Subcutaneous preadipocyte (primary cell): ENCODE results near the gene FAM9A.

- CAGE, long polyA plus RNA: no peak
These were observed 107.4 kb downstream of the NLGN4X start for GRCh38 chrX:6121256-6121708.

DNA sequence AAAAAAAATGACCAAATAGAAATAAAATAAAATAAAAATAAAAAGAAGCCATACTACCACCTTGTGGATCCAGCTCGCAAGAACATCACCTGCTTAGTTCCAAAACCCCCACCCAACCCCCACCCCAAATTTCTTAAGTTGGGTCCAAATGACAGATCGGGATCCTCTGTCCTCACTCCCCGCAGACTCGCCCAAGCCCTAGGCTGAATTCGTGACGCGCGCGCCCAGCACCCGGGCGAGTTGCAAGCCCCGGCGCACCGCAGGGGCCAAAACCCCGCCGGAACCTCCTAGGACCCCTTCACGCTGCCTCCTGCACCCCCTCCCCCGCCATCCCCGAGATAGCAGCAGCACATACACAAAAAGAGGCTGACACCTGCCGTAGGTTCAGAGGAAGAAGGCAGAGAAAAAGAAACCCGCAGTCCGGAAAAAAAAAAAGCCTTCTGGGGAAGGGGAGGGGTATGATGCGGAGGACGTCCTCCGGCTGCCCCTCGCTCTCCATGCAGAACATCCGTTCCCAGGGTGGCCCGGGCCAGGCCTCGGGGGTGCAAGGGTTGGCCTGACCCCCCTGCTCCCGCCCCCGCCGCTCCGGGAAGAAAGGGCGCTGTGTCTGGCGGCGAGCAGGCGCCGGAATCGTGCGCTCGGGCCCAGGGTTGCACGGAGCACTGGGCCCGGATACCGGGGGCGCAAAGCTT lies 2.6 kb downstream of the NLGN4X start:
- CAGE, long polyA plus RNA: no peak

- CAGE, long polyA plus RNA: no peak
These were observed 843 bp downstream of the NLGN4X start for GRCh38 chrX:6227948-6228099.

- CAGE, long polyA plus RNA: no peak
These were observed 154.9 kb upstream of the VCX3A start for GRCh38 chrX:6689771-6690264.

- CAGE, long polyA plus RNA: no peak
These were observed 29.9 kb upstream of the STS start for GRCh38 chrX:7117580-7117995.

- CAGE, long polyA plus RNA: no peak
These were observed 16.8 kb downstream of the FAM9A start for GRCh38 chrX:8784329-8784782.

DNA sequence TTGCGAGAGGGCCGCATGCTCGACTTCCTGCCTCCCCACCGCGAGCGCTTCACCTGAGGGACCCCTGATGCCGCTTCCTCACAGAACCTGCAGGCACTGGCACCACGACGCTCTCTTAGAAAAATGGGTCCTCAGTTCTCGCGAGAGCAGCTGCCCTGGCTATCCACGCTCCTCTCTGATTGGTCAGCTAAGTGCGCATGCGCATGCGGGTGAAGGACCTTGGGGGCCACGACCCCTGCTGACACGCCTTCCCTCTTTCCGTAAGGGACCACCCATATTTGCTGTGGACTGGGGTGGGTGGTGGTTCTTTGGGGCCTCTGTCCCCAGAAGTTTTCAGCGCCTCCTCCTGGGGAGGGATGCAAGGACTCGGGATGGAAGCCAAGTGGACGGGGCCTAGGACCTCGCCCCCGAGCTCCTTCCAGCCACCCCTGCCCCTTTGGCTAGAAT lies at the start of gene FAM9A:
Gene FAM9A, minus strand, starts transcription at position 126 of the 447 bp plus-strand sequence.
- CAGE, long polyA plus RNA: no peak

- CAGE, long polyA plus RNA: no peak
These were observed 132.6 kb upstream of the FAM9B start for GRCh38 chrX:9166543-9166936.

DNA sequence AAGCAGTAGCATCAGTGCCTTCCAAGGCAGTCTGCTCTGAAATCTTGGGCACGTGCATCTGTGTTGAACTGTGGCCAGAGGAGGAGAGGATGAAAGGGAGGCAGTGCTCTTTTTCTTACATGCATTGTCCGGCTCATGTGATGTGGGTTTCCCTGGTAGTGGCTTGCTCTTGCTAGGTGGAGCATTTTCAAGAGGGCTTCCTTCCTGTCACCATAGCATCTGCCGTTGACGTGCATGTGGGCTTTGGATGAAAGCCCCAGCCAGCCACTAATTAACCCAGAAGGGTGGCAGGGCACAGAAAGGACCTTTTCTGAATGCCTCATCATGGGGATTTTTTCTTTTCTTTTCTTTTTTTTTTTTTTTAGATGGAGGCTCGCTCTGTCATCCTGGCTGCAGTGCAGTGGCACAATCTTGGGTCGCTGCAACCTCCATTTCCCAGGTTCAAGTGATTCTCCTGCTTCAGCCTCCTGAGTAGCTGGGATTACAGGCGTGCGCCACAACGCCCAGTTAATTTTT lies 121.3 kb downstream of the GPR143 start:
- CAGE, long polyA plus RNA: no peak

- CAGE, long polyA plus RNA: no peak
These were observed 103.2 kb downstream of the GPR143 start for GRCh38 chrX:9662546-9662743.

GRCh38 chrX:9745429-9745804 lies 20.2 kb downstream of the GPR143 start:
- CAGE, long polyA plus RNA: no peak

- CAGE, long polyA plus RNA: no peak
These were observed 1.2 kb downstream of the SHROOM2 start for GRCh38 chrX:9787376-9787802.

DNA sequence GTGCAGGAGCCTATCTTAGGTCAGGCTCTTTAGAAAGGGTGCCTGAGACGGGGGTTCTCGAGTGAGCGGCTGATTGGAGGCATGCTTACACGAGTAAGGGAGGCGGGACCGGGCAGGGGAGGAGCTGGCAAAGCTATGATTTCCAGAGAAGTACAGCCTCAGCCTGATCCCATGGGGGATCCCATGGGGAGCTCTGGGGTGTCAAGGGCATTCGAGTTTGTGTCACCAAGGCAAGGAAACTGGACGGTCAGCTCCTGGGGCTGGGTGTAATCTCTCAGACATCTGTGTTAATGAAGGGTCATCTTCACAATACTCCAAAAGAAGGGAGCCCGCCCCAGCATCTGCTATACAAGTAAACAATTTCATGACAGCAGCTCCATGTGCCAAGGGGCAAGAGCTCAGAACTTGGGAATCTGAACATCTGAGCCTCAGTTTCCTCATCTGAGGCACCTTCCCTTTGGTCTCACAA lies 45.0 kb downstream of the CLDN34 start:
- CAGE, long polyA plus RNA: no peak

DNA sequence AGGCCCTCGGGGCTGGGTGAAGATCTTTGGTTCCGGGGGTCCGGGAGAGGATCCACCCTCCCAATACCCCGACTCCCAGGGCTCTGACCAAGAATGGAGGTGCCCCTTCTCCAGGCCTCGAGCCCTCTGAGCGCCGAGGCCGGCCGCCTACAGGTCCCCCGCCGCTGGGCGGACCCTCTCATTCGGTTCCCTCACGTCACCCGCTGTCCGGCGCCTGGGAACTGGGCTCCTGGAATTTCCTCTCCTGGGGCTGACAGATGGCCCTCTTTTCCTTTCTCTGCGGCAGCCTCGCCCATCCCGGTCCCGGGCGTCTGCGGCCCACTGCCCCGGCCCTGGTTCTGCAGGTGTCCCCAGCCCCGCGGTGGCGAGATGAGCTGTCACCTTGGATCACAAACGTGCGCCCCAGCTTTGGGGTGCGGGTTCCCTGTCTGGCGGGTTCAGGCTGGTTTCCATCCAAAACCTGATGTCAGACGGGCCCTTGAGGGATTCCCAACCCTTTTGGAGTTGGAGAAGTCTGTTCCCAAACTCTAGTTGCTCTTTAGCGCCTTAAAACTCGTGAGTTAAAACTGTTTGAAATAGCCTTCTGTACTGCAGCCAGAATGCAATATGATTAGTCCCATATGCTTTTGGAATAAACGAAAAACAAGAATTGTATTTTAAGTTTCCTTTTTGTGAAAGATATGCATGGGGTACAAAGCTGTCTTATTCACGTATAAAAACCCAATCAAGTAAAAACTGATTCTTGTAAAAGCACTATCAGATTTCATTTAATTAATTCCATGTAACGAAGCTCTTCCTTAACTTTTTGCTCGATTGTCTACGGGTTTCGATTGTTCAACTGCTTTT lies 49.2 kb downstream of the CLDN34 start:
- CAGE, long polyA plus RNA: no peak

DNA sequence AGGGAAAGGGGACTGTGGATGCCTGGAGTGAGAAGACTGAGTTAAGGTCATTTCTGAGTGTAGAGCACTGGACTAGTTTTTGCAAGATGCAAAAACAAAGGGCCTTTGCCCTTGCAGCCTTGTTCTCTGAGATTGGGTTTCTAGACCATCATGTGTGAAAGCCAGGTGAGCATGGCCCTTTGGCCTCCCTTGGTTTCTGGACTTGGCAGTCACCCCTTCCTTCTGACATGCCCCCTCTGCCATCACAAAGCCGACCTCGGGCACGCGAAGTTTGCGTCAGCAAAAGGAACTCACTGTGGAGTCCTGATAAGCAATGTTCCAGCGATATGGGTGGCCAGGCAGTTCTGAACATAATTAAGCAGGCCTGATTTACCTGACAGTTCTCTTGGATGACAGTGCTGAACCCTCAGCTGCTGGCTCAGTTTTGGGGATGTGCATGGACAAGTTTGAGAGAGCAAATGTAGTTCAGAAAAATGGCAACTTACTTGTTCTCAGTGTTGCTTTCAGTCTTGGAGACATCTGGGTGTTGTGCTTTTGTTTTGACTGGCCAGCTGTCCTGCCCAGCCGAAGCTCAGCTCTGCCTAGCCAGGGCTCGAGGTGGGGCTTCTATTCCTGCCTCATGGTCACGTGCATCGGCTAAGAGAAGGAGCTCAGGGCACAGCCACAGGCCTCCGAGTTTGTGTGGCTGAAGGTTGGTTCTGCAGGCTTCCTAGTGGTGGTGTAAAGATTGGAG lies 78.2 kb downstream of the CLDN34 start:
- CAGE, long polyA plus RNA: no peak

GRCh38 chrX:10100836-10101562 lies 55.8 kb upstream of the CLCN4 start:
- CAGE, long polyA plus RNA: no peak

GRCh38 chrX:10197764-10198269 lies 41.0 kb downstream of the CLCN4 start:
- CAGE, long polyA plus RNA: no peak

GRCh38 chrX:10619497-10620144 lies 764 bp downstream of the MID1 start:
- CAGE, long polyA plus RNA: no peak

GRCh38 chrX:10633661-10634083 lies 13.3 kb upstream of the MID1 start:
- CAGE, long polyA plus RNA: no peak

DNA sequence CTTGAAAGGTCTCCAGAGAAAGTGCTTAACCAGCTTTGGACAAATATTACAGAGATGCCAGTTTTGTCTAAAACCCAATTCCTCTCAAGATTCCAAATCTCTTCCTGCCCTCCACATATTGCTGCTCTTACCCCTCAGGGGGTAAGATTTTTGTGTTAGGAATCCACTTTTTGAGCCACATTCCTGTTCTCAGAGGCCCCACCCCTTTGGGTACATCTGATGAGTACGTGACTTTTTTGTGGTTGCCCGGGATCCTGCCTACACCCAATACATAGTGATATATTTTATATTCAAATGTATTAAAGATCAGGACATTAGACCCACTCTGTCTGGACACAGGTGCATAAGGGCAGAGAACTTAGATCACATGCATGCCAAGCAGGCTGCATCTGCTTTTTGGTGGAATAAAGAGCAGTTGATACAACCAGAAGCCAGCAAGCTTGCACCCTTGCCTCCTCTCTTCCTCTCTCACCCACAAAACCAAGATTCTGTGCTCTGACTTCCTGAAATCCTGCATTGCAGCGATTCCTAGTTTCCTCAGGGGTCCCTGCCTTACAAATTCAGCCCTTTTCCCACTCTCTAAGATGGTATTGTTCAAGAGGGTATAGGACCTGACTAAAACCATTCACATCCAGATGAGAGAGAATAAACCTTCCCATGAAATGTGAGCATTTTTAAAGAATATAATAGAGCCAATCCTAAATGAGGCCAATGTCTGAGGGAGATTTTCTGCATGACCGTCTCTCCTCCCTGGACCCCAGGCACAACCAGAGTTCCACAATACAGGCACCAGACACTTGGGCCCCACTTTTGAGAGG lies 2.2 kb downstream of the AMELX start:
- CAGE, long polyA plus RNA: no peak